Bronchial epithelial cell (primary cell): Measurements from ENCODE around the genes EGFL7, LCN8, PHPT1 and TRAF2.

- RRBS, 2 experiments = 81 to 84% methylated on average over 4 of the region's 11 CpGs
Measured at GRCh38 chr9:136517171-136517398, 28.8 kb downstream of the NOTCH1 start.

GRCh38 chr9:136522174-136523076 is 23.4 kb downstream of the NOTCH1 start:
- RRBS, 2 experiments = 61% methylated on average over 4 of the region's 59 CpGs; no CpG with 5 or more reads in 1 of the 2 experiments

DNA sequence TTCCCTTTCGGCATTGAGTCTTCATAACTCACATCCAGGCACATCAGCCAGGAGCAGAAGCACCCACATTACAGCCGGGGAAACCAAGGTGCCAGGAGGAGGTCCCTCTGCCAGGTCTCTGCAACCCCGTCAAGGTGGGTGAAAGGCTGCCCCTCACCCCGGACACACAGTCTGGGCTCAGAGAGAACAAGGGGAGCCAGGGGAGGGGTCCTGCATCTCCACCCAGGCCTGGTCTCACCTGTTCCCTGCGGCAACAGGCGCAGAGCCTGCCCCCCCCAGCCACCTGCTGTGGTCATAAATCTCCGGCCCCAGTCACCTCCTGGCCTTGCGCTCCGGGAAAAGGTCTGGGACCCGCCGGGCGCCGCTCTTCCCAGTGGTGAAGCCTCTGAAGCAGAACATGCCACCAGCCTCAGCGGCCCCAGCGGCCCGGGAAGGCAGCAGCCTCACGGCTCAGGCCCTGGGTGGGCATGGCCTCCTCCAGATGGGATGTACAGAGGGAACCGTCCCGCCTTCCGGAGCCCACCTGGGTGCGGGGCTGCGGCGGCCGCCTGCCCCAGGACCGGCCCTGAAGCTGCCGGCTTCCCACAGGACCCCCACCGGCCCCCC is 20.7 kb downstream of the NOTCH1 start:
- RRBS, 2 experiments = 91 to 93% methylated on average over 9 to 17 of the region's 27 CpGs

DNA sequence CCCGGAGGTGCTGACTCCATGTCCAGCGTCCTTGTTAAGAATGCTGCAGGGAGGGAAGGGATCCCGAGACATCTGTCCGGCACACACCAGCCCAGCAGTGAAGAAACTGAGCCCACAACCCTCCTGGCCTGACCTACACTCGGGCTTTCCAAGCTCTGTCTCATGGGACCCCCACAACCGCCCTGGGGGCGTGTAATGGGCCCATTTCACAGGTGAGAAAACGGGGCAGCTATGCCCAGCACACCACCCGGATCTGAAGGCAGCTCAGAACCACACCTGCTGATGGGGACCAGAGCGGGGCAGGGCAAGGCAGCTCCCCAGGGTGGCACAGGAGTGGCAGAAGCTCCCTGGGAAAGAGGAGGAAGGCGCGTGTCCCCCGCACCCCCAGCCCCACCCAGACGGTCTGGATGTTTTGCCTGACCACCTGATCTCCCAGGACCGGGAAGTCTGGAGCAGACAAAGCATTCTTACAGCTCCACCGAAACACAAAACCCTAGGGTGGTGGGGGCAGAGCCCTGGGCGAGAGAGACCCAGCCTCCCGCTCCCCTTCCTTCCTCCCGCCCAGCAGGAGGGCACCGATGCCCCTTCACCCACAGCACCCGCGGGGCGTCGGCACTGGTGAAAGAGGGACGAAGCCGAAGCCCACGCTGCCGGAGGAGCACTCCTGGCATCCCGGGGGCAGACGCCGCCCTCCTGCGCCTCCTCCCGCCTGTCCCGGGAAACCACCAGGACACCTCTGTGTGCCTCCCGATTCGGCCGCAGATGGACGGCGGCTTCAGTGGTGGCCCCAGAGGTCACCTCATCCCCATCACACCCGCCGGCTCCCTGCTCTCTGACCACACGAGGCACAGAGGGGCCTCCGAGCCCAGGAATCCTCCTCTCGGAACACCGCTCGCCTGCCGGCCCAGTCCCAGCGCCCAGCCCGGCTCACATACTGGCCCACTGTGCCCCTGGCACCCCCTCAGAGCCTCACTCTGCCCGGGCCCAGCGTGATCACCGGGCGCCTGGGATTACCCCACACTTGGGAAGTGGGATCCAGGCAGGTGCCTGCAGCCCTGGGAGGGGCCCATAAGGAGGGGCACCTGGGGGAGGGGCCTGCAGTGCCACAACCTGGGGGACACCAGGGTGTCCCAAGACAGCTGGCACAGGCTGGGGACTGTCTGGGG is 14.4 kb downstream of the NOTCH1 start:
- RRBS, 2 experiments = 60 to 77% methylated on average over 18 to 20 of the region's 53 CpGs

- RRBS, 2 experiments = 69 to 77% methylated on average over 4 to 10 of the region's 22 CpGs
Measured at GRCh38 chr9:136614230-136614750, 48.4 kb upstream of the EGFL7 start.

DNA sequence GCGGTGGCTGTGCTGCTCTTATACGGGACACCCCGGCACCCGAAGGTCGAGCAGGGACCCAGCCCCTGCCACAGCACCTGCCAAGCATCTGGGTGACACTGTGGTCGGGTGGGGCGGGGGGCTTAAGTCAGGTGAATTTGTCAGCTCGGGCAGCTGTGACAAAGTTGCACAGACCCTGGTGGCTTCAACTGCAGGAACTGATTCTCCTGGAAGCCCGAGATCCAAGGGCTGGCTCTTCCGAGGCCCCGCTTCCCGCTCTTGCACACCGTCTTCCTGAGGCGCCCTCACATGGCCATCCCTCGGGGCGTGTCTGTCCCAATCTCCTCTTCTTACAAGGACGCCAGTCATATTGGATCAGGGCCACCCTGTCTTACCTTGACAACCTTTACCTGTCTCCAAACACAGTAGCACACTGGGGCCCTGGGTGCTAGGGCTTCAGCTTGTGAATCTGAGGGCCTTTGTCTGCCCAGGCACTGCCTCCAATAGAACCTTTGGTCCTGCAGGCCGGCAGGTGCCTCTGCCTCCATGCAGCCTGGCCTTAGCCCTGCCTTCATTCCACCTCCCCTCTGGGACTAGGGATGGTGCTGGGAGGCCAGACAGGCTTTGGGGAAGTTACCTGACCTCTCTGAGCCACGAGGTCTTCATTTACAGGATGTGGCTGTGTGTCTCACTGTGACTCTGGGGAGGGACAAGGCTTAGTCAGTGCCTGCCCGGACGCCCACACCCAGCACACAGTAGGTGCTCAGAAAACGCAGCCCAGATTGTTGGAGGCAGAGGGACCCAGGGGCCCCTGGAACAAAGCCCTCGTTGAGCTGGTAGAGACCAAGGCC is 47.3 kb upstream of the EGFL7 start:
- RRBS, 2 experiments = 93 to 94% methylated on average over 3 of the region's 23 CpGs

DNA sequence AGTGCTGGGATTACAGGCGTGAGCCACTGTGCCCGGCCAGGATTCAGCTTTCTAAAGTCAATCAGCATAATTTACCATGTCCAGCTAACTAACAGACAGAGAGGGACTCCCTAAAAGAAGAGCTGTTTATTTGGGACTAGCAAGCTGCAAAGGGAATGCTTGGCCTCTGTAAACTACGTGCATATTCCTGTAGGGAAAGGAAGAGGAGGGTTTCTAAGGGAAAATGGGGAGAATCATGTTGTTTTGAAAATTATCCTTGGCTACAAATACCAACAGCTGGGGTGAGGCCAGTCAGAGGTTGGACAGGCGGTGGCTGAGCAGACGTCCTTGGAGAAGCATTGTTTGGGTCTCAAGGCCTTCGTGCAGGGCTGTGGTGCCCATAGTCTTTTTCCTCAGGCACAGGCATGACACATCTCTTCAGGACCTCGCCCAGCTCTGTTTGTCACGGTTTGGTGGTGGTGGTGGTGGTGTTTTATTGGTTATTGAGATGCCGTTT is 27.9 kb upstream of the EGFL7 start:
- RRBS, 2 experiments = no CpG with 5 or more reads among the region's 9 CpGs

- RRBS, 2 experiments = 55 to 60% methylated on average over 3 of the region's 14 CpGs
Measured at GRCh38 chr9:136644804-136645306, 17.9 kb upstream of the EGFL7 start.

GRCh38 chr9:136662225-136663531 is at the start of gene EGFL7:
Gene EGFL7, plus strand, starts transcription at chr9:136662916.
- RRBS, 2 experiments = 65 to 78% methylated on average over 6 of the region's 46 CpGs

- RRBS, 2 experiments = 2% methylated on average over 65 to 73 of the region's 135 CpGs
Measured at GRCh38 chr9:136665410-136666309, 2.9 kb downstream of the EGFL7 start.

DNA sequence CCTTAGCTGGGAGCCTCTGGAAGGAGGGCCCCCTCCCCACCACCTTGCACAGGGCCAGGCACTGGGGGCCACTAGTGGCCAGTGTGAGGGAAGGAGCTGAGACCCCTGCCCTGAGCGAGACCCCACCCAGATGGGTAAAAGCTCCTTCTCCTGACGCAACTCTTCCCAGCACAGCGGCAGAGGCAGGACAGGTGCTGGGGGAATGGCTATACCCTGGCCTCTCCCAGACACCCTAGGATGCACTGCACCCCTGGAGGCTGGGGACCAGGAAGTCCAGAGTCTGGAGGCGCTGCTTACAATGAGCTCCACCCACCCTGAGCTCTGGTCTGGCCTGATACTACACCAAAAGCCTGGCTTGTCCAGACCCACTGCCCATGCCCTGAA is 11.4 kb downstream of the AGPAT2 start:
- RRBS, 2 experiments = no CpG with 5 or more reads among the region's 4 CpGs

DNA sequence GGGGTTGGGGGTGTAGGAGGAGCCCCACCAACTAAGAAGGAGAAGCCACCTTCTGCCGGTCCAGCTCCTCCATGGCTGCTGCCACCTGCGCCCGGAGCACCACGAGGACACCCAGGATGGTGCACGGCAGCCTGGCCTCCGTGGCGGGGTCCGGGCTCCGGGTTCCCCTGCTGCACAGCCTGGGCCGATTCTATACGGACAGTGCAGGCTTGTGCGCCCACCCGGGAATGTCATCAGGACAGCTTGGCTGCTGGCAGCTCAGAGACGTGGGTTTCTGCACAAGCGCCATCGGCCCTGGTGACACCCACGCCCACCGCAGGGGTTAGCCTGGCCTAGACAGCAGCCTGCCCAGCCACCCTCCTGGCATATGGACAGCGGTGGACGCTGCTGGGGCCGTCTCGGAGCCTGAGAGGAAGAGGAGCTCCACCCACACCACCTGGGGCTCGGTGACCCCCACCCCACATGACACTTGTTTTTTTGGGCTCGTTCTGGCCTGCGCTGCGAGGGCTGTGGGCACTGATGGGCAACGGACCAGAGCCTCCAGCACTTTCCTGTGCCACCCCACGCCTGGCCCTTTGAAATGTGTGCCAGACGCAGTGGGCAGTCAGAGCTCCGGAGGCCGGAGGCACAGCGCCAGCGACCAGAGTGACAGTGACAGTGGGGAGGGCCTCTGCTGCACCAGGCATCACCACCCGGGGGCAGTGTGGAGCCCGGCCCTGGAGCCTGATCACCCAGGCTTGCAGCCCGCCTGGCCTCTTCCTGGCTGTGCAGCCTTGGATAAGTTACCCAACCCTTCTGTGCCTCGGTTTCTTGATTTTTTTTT is at the start of gene LCN8:
LCN8 (minus strand) TSS at position 386 of the 823 bp plus-strand sequence.
- RRBS, 2 experiments = 70% methylated on average over 16 of the region's 37 CpGs

- RRBS, 2 experiments = no CpG with 5 or more reads among the region's 17 CpGs
Measured at GRCh38 chr9:136764915-136765506, 693 bp upstream of the LCN15 start.

GRCh38 chr9:136789115-136789830 is 1.9 kb upstream of the TMEM141 start:
- RRBS, 2 experiments = no CpG with 5 or more reads among the region's 11 CpGs

GRCh38 chr9:136827213-136828188 is 14.8 kb upstream of the AJM1 start:
- RRBS, 2 experiments = 93 to 95% methylated on average over 4 of the region's 24 CpGs

- RRBS, 2 experiments = no CpG with 5 or more reads among the region's 47 CpGs
Measured at GRCh38 chr9:136843673-136844255, 1.5 kb downstream of the AJM1 start.

GRCh38 chr9:136849318-136849895 is at the start of gene PHPT1:
Gene PHPT1, plus strand, starts transcription at chr9:136849409.
- RRBS, 2 experiments = 0% methylated on average over 4 of the region's 53 CpGs; no CpG with 5 or more reads in 1 of the 2 experiments

DNA sequence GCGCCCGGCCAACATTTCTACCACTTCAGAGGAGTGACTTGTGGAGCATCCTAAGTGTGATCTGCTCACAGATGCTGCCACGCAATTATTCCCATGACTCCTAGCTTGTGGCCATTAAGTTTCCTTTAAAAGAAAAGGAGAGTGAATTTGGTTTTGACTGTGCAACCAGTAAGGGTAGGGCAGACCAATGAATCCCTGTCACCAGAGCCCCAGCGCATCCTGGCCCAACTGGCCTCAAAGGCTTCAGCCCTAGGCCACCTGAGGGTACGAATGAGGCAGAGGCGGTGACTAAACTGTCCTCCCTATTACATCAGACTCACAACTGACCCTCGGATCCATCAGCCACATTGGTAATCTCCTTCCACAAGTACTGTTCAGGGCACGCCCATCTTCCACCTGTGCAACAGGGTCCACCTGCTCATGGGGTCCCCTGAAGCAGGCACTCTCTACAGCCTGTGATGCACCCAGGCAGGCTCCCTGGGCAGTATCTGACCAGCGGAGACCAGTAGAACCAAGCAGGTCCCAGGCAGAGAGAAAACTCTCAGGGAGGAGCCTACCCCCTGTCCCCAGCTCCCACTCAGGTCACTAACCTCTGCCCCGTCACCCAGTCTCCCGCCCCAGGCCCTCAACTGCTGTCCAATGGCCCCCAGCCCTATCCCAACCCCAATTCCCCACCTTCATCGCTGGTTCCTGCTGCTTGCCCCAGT is 1.0 kb downstream of the EDF1 start:
- RRBS, 2 experiments = no CpG with 5 or more reads among the region's 12 CpGs

- RRBS, 2 experiments = under 1% methylated on average over 45 to 50 of the region's 135 CpGs
Measured at GRCh38 chr9:136885994-136886932, at the start of gene TRAF2. Gene TRAF2, plus strand, starts transcription at chr9:136886516.

GRCh38 chr9:136902368-136902947 is 16.1 kb downstream of the TRAF2 start:
- RRBS, 2 experiments = 0% methylated on average over 1 of the region's 16 CpGs; no CpG with 5 or more reads in 1 of the 2 experiments